OVCAR3 (cell line): ENCODE data around the genes UBTFL1, SMCO4, PANX1 and SRSF8.

GRCh38 chr11:86808540-86809299, 8.4 kb downstream of the PRSS23 start:
- RRBS, result no CpG with 5 or more reads among the region's 8 CpGs

DNA sequence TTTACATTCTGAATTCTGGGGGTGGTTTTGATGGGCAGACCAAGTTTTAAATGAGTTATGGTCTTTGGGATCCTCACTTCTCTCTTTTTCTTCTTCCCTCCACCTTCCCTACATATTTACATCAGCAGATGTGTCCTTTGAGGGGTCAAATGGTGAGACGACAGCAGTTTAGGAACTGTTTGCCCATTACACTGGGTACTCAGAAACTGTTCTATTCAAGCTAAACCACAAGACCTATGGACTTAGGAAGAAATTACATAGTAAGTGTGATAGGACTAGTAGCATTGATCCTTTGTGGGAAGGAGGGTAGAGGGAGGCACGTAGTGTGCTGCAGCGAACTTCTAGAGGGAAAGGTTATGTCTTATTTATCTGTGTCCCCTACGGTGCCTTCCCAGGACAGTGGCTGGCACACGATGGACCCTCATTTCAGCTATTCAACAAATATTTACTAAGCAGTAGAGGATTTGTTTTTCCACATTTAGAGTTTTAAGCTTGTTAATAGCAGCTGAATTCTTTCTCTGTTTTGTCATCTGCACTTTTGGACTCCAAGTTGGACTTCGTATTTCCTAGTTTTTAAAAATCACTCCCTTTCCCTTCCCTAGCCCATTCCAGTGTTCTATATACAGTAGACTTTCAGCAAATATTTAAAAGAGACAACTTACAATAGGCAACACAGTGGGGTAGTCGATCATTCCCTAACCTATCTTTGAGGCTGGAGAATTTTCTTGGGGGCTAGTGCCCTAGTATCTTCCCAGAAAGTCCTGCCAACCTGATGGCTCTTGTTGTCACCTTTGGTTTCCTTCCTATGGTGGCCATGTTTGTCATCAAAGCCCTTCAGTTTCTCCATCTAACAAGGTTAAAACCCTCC, 13.9 kb downstream of the FZD4 start:
- RRBS, result no CpG with 5 or more reads among the region's 7 CpGs

DNA sequence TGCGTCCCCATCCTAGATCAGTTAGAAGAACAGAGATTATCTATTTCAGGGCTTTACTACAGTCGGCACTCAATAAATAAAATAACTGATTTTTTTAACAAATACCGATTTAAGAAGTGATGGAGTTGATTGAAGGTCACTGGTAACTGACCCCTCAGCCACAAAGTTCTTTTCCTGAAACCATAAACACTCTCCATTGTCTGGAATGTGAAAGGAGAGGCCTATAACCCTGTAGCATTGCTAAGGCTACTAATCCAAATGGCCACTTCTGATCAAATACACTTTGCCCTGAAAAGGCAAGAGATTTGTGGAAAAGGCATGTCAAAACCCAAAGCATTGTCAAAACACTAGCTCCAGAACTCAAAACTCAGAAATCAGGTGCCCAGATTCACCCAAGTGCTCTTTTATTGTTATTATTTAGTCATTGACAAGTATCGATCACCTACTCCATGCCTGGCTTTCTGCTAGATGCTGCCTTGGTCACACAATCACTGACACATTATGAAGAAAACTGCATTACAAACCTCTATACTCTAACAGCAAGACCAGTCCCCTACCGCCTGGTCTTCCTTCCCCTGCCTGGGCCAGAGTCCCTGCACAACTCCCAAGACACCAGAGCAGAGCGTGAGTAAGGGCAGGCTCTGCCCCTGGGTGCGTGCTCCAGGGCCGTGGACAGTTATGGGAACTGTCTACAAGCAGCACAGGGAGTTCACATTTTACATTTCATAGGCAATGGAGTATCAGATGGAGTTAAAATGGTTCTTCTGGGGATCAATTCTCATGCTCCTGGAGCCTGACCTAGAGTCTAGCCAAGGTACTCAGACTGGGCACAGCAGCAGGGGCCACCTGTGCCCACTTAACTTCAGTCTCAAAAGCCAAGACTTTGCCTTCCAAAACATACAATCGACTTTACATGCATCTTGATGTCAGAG, 6.6 kb downstream of the FZD4 start:
- RRBS, result no CpG with 5 or more reads among the region's 9 CpGs

DNA sequence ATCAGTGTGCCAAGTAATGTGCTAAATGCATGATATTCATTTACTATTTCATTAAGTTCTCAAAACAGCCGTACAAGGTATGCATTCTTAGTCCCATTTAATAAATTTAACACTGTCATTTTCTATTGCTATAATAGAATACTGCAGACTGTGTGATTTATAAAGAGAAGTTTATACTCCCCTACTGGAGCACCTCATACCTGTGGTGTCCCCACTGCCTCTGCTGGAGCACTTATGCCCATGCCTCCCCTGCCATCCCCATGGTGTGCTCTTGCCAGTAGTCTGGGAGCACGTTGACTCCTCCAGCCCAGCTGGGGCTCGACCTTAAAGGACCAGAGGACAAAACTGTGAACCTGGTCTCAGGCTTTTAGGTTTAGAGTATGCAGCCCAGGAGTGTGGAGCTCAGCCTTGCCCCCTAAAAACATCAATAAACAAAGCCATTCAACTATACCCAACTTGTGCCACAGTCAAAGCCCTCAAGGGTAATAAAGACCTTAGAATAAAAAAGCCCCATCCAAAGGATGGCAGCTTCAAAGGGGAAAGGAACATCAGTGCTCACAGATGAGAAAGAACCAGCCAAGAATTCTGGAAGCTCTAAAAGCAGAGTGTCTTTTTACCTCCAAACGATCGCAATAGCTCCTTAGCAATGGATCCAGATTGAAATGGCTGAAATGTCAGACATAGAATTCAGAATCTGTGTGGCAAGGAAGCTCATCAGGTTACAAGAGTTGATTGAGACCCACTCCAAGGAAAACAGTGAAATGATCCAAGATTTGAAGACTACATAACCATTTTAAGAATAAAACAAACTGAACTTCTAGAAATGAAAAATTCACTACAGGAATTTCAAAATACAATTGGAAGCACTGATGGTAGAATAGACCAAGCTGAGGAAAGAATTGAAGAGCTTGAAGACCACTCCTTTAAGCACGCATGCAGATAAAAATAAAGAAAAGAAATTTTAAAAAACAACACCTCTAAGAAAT, 170.1 kb downstream of the TMEM135 start:
- RRBS, result no CpG with 5 or more reads among the region's 6 CpGs

DNA sequence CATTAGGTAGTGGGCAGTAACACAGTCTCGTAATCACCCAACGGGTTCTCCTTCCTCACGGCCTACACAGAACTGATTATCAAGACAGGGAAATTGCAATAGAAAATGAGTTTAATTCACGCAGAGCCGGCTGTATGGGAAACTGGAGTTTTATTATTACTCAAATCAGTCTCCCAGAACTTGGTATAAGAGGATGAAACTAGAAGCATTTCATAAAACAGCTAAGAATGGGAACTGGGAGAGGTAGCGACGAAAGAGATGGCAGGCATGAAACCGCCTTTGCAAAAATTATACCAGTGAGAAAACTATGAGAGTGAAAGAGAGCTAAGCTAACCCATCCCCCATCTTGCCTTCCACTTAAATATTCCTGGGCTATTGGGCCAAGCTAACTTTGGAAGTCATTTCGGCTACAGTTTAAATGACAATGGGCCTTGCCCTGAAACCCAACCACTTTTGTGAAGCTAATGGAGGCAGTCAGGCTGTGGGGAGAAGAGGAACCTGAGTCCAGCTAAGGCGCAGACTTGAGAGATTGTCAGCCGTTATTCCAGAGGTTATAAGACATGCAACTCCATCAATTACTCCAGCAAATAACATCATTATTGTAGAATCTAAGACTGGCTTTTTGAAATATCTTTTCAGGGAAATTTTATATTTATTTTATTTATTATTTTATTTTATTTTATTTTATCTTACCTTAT, 29.6 kb downstream of the CTSC start:
- RRBS, result no CpG with 5 or more reads among the region's 11 CpGs

DNA sequence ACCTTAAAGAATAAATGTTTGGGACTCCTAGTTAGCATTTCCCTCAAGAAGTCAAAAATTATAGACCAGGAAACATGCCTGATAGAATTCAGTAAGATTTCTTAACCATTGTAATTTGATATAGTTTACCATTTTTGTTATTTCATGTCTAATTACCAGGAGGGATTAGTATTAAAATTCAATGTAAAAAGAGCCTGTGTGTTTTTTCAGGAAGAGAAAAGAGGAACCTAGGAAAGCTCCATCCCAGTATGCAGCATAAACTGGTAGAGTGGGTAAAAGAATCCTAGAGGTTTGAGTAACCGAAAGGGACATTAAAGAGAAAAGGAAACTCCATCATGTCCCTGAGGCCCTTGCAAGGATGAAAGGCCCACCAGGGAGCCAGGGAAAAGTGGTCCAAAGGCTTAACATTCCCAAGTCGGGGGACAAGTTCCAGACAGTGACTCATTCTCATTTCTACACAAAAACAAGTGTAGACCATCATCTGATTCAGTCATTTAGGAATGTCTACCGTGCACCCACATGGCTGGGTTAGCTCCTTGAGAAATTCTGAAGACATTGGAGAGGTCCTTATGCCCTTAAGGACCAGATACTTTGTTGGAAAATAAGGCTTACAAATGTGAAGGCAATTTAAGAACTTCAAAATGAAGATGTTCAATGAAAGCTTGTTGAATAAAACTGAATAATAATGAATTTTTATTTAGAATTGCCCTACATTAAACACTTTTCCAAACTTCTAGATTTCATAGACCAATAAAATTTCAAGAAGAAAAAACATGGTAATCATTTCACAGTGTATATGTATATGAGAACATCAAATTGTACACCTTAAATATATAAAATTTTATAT, 4.8 kb upstream of the NOX4 start:
- RRBS, result no CpG with 5 or more reads among the region's 3 CpGs

DNA sequence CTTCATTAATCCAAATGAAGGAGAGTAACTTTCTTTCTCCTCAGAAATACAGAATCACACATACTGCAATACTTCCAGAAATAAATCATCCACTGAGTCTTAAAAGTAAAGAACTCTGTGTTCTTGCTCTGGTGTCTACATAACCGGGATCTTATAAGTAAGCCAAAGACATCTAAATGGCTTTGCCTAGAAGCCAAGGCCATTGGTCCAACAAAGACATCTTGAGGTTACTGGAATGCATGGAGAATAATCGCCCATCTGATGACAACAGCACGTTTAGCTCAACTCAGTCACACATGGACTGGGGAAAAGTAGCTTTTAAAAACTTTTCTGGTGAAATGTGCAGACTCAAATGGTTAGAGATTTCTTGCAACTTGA, at the start of gene UBTFL1:
UBTFL1 (plus strand) TSS at position 177 of the 378 bp plus-strand sequence.
- RRBS, result no CpG with 5 or more reads among the region's 3 CpGs

GRCh38 chr11:93236800-93237090, 39.0 kb upstream of the SLC36A4 start:
- RRBS, result no CpG with 5 or more reads among the region's 4 CpGs

- RRBS, result no CpG with 5 or more reads among the region's 9 CpGs
These were observed 13.5 kb downstream of the SMCO4 start for GRCh38 chr11:93529485-93530240.

GRCh38 chr11:93543208-93543771, at the start of gene SMCO4:
TSS of gene SMCO4 (minus strand) at chr11:93543391.
- RRBS, result 5% methylated on average over 17 of the region's 72 CpGs

- RRBS, result 4% methylated on average over 11 of the region's 60 CpGs
These were observed 688 bp downstream of the MED17 start for GRCh38 chr11:93784469-93785470.

DNA sequence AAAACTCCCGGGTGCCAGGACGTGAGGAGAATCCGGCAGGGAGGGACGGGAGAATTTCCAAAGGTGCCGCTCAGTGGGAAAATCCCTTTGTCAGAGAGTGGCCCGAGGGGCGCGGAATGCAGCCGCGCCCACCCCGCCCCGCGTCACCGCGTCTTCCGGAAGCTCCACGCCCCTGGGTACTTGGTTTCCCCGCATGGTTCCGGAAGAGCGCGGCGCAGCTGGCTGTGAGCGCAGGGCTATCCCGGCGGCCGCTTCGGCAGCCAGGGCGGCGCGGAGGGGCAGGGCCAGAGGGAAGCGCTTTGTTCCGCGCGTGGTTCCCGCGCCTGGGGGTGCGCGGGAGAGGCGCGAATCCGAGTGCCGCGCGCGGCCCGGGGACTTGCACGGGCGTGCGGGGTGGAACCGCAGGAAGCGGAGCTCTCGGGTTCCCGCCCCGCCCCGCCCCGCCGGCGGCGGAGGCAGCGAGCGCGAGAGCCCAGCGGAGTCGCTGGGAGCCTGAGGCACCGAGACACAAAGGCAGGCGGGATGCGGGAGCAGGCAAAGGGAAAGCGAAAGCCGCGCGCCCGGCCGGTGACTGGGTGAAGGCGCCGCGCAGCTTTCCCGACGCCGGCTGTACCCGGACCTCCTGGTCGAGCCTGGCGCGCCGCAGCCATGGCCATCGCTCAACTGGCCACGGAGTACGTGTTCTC, at the start of gene PANX1:
PANX1 (plus strand) TSS at position 177 of the 686 bp plus-strand sequence.
- RRBS, result 4% methylated on average over 24 of the region's 87 CpGs

DNA sequence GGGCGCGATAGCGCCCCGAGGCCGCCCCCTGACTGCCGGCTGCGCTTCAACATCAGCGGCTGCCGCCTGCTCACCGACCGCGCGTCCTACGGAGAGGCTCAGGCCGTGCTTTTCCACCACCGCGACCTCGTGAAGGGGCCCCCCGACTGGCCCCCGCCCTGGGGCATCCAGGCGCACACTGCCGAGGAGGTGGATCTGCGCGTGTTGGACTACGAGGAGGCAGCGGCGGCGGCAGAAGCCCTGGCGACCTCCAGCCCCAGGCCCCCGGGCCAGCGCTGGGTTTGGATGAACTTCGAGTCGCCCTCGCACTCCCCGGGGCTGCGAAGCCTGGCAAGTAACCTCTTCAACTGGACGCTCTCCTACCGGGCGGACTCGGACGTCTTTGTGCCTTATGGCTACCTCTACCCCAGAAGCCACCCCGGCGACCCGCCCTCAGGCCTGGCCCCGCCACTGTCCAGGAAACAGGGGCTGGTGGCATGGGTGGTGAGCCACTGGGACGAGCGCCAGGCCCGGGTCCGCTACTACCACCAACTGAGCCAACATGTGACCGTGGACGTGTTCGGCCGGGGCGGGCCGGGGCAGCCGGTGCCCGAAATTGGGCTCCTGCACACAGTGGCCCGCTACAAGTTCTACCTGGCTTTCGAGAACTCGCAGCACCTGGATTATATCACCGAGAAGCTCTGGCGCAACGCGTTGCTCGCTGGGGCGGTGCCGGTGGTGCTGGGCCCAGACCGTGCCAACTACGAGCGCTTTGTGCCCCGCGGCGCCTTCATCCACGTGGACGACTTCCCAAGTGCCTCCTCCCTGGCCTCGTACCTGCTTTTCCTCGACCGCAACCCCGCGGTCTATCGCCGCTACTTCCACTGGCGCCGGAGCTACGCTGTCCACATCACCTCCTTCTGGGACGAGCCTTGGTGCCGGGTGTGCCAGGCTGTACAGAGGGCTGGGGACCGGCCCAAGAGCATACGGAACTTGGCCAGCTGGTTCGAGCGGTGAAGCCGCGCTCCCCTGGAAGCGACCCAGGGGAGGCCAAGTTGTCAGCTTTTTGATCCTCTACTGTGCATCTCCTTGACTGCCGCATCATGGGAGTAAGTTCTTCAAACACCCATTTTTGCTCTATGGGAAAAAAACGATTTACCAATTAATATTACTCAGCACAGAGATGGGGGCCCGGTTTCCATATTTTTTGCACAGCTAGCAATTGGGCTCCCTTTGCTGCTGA, 1.4 kb downstream of the FUT4 start:
- RRBS, result 58% methylated on average over 21 of the region's 97 CpGs

- RRBS, result no CpG with 5 or more reads among the region's 7 CpGs
These were observed 80.7 kb downstream of the PIWIL4 start for GRCh38 chr11:94647681-94648482.

DNA sequence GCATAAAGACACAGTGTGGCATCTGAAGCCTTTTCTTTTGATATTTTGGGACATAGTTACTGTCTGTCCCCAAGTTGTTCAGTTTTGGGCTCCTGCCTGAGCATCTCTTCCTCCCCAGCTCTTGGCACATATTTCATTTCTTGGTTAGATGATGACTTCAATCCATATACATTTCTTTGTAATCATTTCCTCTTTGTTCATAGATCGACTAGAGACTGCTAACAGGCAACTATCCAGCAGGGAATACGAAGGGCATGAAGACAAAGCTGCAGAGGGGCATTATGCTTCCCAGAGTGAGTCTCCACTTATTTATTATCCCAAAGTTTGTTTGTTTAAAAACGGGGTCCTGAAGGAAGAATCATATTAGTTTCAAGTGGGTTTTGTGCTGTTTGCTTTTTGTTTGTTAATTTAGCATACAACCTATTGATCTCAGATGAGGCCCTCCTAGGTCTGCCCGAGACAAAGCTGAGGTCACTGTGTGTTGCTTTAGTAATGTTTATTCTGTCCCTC, 63.1 kb downstream of the AMOTL1 start:
- RRBS, result no CpG with 5 or more reads among the region's 4 CpGs

DNA sequence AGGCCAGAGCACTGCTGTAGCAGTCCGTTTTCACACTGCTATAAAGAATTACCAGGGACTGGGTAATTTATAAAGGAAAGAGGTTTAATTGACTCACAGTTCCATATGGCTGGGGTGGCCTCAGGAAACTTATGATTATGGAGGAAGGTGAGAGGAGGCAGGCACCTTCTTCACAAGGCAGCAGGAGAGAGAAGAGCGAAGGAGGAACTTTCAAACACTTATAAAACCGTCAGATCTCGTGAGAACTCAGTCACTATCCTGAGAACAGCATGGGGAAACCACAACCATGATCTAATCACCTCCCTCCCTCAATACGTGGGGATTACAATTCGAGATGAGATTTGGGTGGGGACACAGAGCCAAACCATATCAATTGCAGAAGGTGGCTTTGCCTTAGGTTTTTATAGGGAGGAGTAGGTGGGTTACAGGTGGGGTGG, 48.0 kb downstream of the CWC15 start:
- RRBS, result no CpG with 5 or more reads among the region's 6 CpGs

GRCh38 chr11:95066584-95067305, at the start of gene SRSF8:
TSS of gene SRSF8 (plus strand) at chr11:95066919.
- RRBS, result 3% methylated on average over 12 of the region's 34 CpGs

DNA sequence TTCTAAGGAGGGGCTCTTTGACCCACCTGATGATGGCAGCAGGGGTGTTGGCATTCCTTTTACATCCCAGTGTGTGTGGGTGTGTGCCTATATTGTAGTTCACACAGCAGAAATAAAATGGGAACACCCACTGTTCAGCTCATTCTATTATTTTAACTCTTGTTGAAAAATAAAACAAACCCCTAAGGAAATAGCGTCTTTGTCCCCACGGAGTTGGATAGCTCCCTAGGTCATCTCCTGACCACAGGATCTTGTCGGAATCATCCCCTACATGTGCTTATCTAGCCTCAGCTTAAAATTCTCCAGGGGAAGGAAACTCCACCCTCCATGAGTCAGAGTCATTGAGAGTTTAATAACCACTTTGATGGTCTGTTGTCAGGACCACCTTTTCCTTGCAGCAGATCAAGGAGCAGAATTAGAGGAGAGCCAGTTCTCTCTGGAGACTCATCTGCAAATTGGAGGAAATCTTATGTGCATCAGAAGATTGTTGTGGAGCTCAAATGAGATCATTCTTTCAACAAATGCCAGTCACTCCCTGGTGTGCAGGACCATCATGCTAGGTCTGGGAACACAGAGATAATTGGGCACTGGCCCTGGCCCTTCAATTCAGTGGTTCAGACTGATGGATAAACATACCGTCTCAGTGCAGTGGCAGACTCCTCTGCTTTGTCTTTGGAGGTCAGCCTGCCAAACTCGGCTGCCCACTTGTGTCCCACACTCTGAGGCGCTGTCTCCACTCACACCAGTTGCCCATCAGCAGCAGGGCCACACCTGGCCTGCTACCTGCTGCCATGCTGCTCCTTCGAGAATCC, 19.5 kb downstream of the ENDOD1 start:
- RRBS, result no CpG with 5 or more reads among the region's 7 CpGs

GRCh38 chr11:95256226-95256913, 25.4 kb upstream of the SESN3 start:
- RRBS, result 99% methylated on average over 3 of the region's 9 CpGs

GRCh38 chr11:95443570-95443876, 212.5 kb upstream of the SESN3 start:
- RRBS, result no CpG with 5 or more reads among the region's 4 CpGs